ENCODE measurements around a stretch of chr4.

DNA sequence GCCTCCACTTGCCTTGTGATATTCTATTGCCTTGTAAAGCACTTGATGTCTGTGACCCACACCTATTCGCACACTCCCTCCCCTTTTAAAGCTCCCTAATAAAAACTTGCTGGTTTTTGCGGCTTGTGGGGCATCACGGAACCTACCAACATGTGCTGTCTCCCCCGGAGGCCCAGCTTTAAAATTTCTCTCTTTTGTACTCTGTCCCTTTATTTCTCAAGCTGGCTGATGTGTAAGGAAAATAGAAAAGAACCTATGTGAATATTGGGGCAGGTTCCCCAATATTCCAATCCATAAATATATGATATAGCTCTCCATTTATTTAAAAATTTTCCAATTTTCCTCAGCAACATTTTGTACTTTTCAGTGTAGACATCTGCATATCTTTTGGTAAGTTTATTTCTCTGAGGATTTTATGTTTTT lies 114.3 kb upstream of the NDST3 start:
- RRBS = no CpG with 5 or more reads among the region's 4 CpGs
CAGE:
- cytosol, long polyA plus RNA = no peak
- long polyA plus RNA = no peak
- nucleus, long polyA plus RNA = no peak

GRCh38 chr4:118033807-118034211 lies 477 bp upstream of the NDST3 start:
- RRBS = 1% methylated on average over 6 of the region's 24 CpGs
CAGE:
- cytosol, long polyA plus RNA = no peak
- long polyA plus RNA = no peak
- nucleus, long polyA plus RNA = no peak

GRCh38 chr4:118279561-118279967 lies 73.2 kb downstream of the PRSS12 start:
- RRBS = no CpG with 5 or more reads among the region's 9 CpGs
CAGE:
- cytosol, long polyA plus RNA = no peak
- long polyA plus RNA = no peak
- nucleus, long polyA plus RNA = no peak

- RRBS = no CpG with 5 or more reads among the region's 3 CpGs
CAGE:
- cytosol, long polyA plus RNA = no peak
- long polyA plus RNA = no peak
- nucleus, long polyA plus RNA = no peak
Measured at GRCh38 chr4:118683429-118683930, 1.7 kb upstream of the METTL14 start.

- RRBS = no CpG with 5 or more reads among the region's 6 CpGs
CAGE:
- cytosol, long polyA plus RNA = no peak
- long polyA plus RNA = no peak
- nucleus, long polyA plus RNA = no peak
Measured at GRCh38 chr4:118741300-118741891, 56.2 kb downstream of the METTL14 start.

DNA sequence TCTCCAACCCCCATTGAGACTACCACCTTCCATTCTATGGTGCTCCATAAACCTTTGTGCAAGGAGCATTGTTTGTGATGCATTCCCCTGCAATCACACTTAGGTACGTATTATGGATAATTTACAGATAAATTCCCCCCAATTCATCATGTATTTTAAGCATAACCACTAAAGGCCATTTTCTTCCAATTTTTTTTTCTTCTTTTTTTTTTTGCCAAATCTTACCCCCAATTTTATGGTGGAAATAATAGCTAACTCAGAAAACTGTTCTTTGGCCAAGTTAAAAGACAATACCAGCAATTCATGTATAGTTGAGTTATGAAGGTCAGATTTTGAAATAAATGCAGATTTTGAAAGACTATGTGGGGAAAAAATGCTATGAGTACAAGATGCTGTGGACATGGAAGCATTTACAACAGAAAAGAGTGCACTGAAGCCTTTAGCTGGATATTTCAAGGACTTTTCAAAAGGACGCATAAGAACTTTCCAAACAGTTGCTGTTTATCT lies 63.7 kb downstream of the METTL14 start:
- RRBS = no CpG with 5 or more reads among the region's 2 CpGs
CAGE:
- cytosol, long polyA plus RNA = no peak
- long polyA plus RNA = no peak
- nucleus, long polyA plus RNA = no peak

DNA sequence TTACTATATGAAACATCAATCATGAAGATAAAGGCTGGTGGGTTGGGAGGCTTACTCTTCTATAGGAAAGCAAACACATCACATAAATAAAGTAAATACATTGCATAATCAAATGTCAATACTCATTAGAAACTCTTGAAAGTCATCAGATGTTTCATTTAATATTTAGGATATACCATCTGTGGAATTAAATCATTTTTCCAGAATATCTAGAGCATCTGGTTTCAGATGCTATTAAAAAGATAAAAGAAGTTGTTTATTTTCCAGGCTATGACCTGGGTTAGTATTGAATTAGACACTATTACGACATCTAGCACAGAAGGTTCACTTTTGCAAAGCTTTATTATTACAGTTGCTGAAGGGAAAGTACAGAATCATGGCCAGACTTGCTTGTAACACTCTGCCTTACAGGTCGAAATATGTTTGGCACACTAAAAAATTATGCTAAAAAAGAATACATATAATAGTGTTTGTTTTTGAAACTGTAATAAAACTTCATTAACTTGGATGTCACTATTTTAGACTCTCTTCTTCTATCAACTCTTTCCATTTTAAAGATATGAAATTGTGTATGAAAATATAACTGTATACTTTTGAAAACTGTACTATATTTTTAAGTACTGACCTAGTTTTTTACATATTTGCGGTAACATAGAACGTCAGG lies 72.7 kb downstream of the METTL14 start:
- RRBS = no CpG with 5 or more reads among the region's 4 CpGs
CAGE:
- cytosol, long polyA plus RNA = no peak
- long polyA plus RNA = no peak
- nucleus, long polyA plus RNA = no peak

DNA sequence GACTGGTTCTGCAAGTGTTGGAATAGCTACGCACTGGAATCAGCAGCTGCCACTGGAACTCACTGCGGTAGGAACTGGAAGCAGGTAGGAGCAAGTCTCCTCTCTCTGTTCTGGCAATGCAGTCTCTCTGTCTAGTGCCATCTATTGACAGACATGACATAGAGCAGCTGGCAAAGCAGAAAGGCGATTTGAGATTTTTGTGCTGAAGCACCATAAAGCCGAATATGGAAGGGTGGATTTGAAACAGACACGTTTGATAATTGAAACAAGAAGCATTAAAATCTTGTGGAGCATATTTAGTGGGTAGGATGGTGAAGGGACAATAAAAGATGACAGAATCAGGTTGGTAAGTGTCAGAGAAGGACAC lies 23.5 kb upstream of the SYNPO2 start:
- RRBS = no CpG with 5 or more reads among the region's 5 CpGs
CAGE:
- cytosol, long polyA plus RNA = no peak
- long polyA plus RNA = no peak
- nucleus, long polyA plus RNA = no peak

DNA sequence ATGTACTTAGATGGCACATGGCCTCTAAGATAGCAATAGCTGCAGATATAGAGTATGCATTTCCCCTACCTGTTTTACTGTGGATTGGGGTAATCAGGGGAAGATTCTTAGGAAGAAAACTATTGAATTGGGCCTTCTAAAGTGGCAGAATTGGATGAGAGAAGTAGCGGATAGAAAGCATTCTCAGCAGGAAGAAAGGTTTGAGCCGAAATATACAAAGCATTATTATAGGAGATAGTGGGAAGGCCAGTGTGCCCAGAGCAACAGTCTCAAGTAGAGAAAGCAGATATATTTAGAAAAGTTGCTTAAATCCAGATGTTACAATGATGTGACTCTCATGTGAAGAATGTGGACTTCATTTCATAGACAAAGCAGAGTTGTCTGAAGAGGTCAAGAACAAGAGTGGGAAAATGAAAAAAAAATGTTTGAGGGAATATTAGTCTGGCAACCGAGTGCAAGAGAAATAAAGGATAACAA lies 66.8 kb downstream of the SYNPO2 start:
- RRBS = no CpG with 5 or more reads among the region's 3 CpGs
CAGE:
- cytosol, long polyA plus RNA = no peak
- long polyA plus RNA = no peak
- nucleus, long polyA plus RNA = no peak

DNA sequence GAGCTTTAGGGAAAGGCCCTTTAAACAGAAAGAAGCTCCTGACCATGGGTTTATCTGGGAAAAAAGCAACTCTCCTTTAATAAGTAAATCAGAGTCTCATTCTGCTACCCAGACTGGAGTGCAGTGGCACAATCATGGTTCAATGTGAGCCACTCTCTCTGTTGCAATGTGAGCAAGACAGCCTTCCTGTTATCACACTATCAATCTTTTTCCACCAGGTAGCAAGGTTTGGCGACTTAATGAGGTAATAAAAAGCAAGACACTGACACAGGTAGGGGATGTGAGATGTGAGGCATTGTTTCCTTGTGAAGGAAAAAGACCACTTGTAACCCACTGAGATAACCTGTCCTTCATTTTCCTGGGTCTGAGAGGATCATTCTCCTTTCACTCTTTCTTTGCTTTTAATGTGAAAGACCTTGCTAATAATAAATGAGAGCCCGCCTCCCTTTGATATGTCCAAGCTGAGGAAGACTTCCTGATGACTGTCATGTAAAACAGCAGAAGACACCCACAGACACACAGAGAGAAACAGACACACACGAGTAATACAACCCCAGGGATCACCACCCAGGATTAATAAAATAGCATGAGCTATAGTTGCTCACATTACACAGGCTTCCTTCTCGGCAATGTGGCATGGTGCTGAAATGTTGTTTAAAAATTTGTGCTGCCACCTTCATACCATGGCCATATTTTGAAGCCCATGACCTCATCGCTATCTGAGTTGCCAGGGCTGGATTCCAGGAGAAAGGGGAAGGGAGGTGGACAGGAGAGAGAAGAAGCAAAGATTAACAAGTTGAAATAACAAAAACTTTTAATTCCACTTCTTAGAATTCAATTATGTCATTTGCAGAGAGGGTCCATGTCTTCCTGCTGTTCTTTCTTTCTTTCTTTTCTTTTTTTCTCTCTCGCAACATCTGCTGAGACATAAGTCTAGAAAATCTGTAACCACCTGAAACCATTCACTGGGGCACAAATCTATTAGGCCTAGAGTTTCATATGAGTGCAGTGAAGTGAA lies 111.6 kb downstream of the SYNPO2 start:
- RRBS = no CpG with 5 or more reads among the region's 6 CpGs
CAGE:
- cytosol, long polyA plus RNA = no peak
- long polyA plus RNA = no peak
- nucleus, long polyA plus RNA = no peak

GRCh38 chr4:119026503-119027515 lies 108.8 kb upstream of the MYOZ2 start:
- RRBS = no CpG with 5 or more reads among the region's 22 CpGs
CAGE:
- cytosol, long polyA plus RNA = no peak
- long polyA plus RNA = no peak
- nucleus, long polyA plus RNA = no peak

GRCh38 chr4:119137924-119138604 lies 2.4 kb downstream of the MYOZ2 start:
- RRBS = no CpG with 5 or more reads among the region's 2 CpGs
CAGE:
- cytosol, long polyA plus RNA = no peak
- long polyA plus RNA = no peak
- nucleus, long polyA plus RNA = no peak

DNA sequence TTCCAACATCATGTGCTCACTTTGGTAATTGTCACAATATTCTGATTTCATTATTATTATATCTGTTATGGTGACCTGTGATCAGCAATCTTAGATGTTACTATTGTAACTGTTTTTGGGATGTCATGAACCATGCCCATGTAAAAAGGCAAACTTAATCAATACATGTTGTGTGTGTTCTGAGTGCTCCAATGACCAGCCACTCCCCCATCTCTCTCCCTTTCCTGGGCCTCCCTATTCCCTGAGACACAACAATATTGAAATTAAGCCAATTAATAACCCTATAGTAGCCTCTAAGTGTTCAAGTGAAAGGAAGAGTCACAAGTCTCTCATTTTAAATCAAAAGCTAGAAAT lies 31.1 kb downstream of the MYOZ2 start:
CAGE:
- cytosol, long polyA plus RNA = no peak
- long polyA plus RNA = no peak
- nucleus, long polyA plus RNA = no peak

DNA sequence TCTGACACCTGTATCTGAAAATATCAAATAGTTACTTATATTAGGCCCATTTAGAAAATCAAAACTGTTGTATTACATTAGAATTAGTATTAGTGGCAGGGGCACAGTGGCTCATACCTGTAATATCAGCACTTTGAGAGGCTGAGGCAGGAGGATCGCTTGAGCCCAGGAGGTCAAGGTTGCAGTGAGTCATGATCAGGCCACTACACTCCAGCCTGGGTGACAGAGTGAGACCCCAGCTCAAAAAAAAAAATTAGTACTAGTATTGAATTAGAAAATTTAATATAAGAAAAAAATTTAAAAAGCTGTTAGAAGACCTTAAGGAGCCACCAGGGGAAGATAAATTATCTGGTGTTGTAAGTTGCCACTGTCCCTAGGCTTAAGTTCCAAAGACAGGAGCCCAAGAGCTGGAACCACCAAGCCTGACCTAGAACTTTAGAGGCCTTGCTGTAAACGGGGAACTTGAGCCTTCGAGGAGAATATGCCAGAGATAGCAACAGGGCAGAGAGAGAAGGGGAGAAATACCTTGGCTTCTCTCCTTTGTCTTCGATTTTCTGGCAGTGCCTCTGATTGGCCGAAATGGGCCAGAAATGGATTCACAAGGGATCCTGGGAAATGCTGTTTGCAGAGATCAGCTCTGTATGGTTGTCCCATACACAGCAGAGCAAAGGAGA lies 8.8 kb downstream of the USP53 start:
- RRBS = no CpG with 5 or more reads among the region's 5 CpGs
CAGE:
- cytosol, long polyA plus RNA = no peak
- long polyA plus RNA = no peak
- nucleus, long polyA plus RNA = no peak

DNA sequence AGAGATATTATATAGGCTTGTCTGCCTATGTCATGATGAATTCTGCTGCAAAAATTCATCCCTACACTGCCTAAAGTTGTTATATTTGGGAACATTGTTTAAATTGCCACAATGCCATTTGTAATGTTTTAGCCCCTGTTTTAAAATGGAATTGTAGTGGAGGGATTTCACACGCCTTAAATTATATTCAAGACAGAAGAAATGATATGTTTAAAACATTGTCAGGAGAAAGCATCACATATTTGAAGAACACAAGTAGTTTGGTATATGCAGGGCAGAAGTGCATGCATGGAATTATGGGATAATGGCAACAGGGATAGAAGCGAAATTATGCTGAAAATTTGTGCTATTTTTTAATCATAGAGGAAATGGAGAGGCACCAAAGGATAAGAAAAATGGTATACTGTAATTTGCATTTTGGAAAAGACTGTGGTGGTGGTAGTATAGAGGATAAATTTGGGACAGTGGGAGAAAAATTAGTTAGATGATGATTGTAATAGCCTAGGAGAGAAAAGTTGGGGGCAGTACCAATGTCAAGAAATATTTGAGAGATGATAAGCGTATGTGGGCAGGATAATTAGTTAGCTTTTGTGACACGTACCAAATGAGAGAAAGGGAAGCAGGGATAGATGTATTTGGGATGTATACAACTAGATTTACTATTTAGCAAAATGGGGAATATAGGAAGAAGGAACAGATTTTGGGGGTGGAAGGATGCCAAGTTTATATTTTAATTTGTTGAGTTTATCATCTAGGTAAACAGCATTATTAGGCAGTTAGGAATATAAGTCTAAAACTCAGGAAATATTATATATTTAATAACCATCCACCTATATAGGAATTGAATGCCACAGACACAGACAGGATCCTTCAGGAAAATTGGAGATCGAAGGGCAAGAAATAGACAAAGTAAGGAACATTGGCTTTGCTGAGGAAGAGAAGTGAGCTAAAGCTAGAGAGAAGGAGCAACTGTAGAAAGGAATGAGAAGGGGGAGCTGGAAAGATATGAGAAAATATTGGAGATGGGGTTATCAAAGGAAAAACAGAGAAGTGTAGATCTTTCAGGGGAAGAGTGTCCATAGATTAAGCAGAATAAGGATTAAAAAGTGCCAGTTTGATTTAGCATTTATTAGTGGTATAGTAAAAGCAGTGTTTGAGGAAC lies 17.0 kb downstream of the C4orf3 start:
- RRBS = no CpG with 5 or more reads among the region's 5 CpGs
CAGE:
- cytosol, long polyA plus RNA = no peak
- long polyA plus RNA = no peak
- nucleus, long polyA plus RNA = no peak

- RRBS = no CpG with 5 or more reads among the region's 6 CpGs
CAGE:
- cytosol, long polyA plus RNA = no peak
- long polyA plus RNA = no peak
- nucleus, long polyA plus RNA = no peak
Measured at GRCh38 chr4:119363383-119363939, 41.5 kb upstream of the FABP2 start.

DNA sequence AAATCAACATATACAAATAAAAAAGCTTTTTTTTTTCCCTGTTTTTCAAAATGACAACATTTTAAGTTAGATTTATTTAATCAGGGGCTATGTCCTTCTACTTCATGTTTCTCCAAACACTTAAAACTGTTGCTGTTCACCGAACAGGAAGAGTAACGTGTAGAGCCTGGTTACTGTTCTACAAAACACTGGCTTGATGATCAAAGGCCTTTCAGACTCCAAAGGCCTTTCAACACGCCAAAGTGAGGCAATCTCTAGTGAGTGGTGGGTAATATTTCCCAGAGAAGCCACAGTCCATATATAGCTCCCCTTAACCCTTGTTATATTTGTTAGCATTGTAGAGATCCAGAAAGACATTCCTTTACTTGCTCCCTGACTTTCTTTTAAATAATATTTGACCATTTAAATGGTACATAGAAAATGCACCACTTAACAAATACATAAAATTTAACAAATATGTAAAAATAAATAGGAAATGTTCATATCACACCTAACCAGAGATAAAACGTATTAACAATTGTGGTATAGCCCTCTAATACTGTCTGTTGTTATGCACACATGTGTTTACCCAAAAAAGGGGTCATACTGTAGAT lies 49.4 kb upstream of the FABP2 start:
- RRBS = no CpG with 5 or more reads among the region's 4 CpGs
CAGE:
- cytosol, long polyA plus RNA = no peak
- long polyA plus RNA = no peak
- nucleus, long polyA plus RNA = no peak

DNA sequence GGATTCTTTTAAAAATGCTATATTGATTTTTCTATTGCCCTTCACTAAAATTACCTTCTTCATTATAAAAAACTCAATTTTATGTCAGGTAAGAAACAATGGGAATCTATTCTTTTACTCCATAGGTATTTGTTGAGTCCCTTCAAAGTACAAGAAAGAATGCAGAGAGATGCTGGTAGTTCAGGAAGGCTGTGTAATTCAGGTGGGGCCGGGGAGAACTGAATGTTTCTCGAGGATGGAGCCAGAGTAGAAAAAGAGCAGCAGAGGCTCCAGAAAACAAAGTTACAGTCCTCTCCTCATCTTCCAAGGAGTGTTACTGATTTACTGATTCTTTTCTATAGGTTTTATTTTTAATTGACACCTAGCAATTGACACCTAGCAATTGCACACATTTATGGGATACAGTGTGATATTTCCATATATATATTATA lies 137.7 kb downstream of the PDE5A start:
- RRBS = no CpG with 5 or more reads among the region's 2 CpGs
CAGE:
- cytosol, long polyA plus RNA = no peak
- long polyA plus RNA = no peak
- nucleus, long polyA plus RNA = no peak

- RRBS = no CpG with 5 or more reads among the region's 5 CpGs
CAGE:
- cytosol, long polyA plus RNA = no peak
- long polyA plus RNA = no peak
- nucleus, long polyA plus RNA = no peak
Measured at GRCh38 chr4:119524980-119525722, 103.5 kb downstream of the PDE5A start.

GRCh38 chr4:120517889-120518451 lies 404.6 kb downstream of the PRDM5 start:
- RRBS = no CpG with 5 or more reads among the region's 3 CpGs
CAGE:
- cytosol, long polyA plus RNA = no peak
- long polyA plus RNA = no peak
- nucleus, long polyA plus RNA = no peak

All from SK-N-SH (cell line).